Mesenchymal stem cell of Wharton's jelly (primary cell): ENCODE results near the genes E2F1 and PIGU.

DNA sequence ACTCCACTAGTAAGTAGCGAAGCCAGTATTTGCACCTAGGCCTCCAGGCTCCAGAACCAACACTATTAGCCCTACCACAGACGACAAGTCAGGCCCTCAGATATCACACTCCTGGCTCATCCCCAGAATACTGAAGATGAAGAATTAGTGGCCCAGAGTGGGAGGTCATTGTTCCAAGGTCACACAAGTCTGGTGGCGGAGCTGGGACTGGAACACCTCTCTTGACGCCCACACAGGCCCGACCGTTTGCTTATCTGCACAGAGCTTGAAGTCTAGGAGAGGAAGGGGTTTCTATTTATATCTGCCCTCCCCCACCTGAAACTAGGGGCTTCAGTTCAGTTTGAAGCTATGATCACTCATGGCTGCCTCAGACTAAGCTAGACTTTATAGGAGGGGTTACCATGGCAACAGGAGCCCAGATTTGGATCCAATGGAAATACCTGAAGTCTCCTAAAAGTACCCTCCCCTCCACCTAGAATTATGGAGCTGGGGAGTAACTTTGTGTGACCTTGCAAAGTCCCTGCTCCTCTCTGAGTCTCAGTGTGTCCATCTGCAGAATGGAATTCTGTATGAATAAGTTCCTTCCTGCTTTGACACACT, 2.2 kb downstream of the SNTA1 start:
- CAGE, long polyA plus RNA, result no peak

- CAGE, long polyA plus RNA, result no peak
Measured at GRCh38 chr20:33465372-33466232, 22.0 kb upstream of the SNTA1 start.

DNA sequence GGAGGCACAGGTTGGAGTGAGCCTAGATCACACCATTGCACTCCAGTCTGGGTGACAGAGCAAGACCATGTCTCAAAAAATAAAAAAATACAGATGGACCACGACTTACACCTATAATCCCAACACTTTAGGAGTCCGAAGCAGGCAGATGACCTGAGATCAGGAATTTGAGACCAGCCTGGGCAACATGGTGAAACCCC, 21.8 kb upstream of the CBFA2T2 start:
- CAGE, long polyA plus RNA, result no peak

GRCh38 chr20:33639841-33640669, 22.1 kb upstream of the C20orf144 start:
- CAGE, long polyA plus RNA, result no peak

DNA sequence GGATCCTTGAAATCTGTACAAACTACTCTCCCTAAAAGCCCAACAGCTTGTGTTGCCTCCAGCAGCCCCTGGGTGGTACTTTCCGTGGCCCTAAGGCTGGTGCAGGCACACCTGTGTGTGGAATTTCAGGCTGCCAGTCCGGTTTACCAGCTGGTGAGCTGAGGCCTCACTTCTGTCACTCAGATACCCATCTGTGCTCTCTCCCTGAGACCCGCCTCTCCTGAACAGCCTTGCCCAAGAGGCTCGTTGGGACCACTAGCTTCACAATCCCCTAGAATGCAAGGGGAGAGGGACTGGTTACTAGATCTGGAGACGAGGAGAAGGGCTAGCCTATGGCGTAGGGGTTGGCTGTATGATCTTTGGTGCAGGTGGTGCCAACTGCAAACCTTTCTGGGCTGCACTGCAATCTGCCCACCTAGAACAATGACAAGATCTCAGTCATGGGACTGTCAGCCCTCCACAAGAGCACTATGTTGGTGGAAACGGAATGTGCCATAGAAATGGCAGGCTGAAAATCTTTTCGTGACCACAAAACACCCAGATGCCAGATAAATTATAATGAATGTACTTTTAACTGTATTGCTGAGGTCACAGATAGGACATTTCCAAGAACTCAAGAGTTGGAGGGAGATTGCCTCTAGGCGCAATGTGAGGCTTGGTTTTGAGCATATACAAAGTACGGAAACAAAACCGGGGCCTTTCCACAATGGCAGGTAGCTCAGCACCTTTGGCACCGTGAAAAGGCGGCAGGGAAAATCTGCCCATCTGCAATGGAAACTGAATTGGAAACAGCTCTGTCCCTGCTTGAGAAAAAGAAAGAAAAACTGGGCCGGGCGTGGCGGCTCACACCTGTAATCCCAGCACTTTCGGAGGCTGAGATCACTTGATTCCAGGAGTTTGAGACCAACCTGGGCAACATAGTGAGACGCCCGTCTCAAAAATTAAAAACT, 10.8 kb upstream of the C20orf144 start:
- CAGE, long polyA plus RNA, result no peak

DNA sequence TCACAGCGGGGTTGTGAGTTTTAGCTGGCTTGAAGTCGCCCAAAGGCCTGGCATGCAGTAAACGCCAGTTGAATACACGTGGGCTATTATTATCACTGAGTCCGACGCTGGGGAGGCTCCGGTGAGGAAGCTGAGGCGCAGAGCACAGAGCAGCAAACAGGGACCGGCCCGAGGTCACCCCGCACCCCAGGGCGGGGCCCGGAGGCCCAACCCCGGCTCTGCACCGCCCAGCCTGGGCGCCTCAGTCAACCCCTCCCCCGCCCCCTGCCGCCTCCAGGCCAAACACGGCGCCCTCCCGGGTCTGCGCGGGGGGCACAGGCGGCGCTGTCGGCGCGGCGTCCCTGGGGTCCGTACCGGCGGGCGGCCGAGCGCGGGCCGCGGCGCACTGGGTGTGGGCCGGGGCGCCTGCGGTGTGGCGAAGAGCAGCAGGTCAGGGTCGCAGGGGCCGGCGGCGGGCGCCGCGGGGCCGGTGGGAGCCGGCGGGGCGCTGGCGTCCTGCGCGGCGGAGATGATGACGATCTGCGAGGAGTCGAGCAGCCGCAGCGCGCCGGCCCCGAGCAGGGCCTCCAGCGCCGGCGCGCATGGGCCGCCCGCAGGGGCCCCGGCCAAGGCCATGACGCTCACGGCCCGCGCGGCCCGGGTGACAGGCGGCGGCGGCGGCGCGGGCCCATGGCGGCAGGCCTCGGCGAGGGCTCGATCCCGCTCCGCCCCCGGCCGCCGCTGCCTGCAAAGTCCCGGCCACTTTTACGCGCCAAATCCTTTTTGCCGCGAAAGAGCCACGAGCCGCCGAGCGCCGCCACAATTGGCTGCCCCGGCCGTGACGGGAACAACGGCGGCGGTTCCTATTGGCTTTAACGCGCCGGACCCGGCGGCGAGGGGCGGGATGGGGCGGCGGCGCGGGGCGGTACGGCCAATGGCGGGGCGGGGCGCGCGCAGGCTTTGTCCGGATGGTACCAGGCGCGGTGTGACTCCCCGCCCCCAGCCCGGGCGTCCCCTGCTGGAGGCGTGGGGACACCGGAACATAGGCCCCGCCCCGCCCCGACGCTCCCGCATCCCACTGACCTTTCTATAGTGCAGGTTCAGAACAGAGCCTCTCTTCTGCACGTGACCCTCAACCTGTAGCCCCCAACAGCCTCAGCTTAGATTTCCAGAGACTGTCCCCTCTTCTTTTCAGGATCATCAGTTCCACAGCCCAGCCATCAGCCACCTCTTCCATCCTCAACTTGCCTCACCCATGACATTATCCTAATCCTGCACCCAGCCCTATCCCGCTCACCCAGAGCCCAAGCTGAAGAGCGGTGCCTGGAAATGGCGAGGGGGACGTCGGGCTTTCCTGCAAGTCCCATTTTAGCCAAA, at the start of gene E2F1:
Gene E2F1 (minus strand): TSS at position 736 of the 1,356 bp plus-strand sequence.
- CAGE, long polyA plus RNA, result no peak

DNA sequence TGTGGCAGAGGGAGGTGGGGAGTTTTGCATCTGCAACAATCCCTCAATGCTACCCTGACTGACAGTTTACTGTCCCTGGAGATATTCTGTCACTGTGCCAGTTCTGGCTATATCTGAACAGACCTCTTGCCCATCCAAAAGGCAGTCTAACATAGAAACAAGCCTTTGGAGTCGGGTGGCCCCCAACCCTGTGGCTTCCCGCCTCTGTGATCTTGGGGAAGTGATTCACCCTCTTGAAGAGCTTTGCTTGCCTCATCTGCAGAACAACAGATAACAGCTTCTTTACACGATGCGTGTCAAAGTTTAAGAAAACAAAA, 3.8 kb upstream of the E2F1 start:
- CAGE, long polyA plus RNA, result no peak

DNA sequence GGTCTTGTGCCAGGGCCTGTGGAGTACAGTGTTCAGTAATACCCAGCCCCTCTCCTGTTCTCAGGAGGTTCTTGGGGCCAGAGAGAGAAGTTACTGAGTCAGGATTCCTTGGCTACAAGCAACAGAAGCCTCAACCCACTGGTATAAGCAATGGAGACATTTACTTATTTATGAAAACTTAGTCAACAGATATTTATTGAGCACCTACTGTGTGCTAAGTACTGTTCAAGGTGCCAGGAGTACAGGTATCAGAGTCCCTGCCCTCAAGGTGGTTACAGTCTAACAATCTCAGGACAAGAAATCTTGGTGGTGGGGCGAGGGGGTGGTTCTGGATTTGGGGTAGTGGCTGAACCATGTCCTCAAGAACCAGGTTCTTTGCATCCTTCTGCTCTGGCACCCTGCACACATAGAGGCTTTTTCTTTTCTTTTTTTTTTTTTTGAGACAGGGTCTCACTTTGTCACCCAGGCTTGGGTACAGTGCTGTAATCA, 44.7 kb downstream of the CHMP4B start:
- CAGE, long polyA plus RNA, result no peak

DNA sequence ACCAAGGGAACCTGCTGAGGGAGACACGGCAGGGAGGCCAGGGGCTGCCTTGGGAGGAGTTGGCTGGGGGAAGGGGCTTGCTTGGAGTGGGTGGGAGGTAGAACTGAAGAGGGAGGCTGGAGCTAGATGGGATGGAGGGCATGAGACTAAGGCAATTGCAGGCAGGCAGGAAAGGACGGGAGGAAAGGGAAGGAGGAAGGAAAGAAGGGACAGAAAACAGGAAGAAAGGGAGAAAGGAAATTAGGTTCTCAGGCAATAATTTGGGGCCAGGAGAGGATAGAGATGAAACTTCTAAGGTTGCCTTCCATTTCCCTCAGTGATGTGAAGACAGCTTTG, 46.8 kb downstream of the CHMP4B start:
- CAGE, long polyA plus RNA, result no peak

GRCh38 chr20:34075809-34076604, 36.0 kb downstream of the EIF2S2 start:
- CAGE, long polyA plus RNA, result no peak

DNA sequence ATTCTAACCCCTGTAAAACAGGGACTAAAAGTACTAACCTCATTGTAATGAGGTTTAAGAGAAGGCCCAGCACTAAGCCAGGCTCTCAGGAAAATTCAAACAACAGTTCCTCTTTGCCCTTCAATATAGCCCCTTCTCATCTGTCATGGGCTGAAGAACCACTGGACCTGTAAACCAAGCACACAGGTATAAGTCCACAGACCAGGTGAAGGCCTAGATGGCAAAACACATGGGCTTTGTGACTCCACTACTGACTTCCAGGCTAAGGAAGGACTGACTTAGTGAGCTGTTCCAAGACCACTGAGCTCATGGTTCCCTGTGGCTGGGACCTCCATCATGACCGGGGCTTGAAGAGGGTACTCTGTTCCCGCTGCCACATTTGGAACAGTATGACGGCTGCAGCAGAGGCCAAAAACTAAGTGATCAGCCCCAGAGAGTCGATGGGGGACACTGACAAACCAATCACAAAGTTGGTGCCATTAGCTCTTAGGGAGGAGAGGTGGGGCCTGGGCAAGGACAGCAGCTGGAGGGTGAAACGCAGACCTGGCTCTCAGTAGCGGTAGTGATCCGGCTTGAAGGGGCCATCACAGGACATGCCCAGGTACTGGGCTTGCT, 22.6 kb downstream of the AHCY start:
- CAGE, long polyA plus RNA, result no peak

DNA sequence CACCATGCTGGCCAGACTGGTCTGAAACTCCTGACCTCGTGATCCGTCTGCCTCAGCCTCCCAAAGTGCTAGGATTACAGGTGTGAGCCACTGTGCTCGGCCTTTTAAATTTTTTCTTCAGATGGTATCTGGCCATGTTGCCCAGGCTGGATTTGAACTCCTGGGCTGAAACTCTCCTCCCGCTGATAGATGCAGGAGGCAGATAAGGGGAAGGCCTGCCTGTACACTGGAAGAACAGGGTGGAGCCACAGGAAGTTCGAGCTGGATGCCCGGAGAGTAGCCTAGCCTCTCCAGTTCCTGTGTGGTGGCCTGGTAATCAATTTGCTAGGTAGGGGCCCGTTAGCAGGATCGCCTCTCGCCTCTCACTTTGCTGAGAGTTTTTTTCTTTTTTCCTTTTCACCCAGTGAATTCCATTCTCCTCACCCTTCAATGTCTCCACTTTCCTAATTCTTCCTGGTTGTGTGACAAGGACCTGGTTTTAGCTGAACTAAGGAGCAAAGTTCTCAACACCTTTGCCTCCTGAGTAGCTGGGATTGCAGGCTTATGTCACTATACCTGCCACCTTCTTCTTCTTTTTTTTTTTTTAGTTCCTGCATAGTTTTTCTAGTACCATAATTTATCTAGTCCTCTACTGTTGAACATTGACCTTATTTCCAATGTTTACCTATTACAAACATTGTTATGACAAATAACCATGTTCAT, 19.4 kb upstream of the ITCH start:
- CAGE, long polyA plus RNA, result no peak

- CAGE, long polyA plus RNA, result no peak
Measured at GRCh38 chr20:34402874-34403282, 39.8 kb downstream of the ITCH start.

DNA sequence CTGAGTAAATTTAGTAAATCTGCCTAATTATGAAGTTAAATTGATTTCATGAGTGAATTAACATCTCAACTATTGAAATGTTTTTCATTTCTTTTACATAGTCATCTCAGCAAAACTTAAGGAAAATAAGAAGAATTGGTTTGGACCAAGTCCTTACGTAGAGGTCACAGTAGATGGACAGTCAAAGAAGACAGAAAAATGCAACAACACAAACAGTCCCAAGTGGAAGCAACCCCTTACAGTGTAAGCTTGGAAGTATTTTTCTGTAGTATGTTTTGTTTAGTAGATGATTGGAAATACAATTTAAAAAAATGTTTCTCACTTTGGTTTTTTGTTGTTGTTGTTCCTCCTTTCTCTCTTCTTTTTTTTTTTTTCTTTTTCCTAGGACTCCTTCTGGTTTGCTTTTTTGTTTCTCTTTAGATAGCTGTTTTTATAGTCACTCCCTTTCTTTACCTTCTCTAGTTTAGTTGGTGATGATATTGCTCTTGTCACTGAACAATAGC, 45.5 kb downstream of the ITCH start:
- CAGE, long polyA plus RNA, result no peak

DNA sequence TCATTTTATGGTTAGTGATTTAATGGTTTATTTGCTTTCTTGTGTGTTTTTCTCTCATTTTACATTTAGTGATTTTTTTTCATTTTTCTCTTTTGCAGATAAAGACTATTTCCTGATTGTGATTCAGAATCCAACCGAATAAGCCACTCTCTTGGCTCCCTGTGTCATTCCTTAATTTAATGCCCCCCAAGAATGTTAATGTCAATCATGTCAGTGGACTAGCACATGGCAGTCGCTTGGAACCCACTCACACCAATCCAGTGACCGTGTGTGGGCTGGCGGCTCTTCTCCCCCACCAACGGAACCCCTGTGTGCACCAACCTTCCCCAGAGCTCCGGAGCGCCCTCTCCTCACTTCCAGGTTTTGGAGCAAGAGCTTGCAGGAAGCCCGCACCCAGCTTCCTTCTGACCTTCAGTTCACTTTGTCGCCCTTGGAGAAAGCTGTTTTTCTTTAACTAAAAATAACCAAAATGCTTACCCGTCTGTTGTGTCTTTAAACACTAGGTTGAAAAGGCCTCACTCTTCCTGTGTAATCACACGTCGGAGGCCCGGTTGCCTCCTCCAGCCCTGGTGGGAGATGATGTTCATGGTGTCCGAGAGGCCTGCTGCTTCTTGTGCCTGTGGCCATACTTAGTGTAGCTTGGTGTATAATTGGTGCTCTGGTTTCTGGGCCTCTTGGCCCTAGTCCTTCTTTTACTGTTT, 17.9 kb upstream of the MAP1LC3A start:
- CAGE, long polyA plus RNA, result no peak

GRCh38 chr20:34558008-34558087, 670 bp upstream of the MAP1LC3A start:
- CAGE, long polyA plus RNA, result no peak

DNA sequence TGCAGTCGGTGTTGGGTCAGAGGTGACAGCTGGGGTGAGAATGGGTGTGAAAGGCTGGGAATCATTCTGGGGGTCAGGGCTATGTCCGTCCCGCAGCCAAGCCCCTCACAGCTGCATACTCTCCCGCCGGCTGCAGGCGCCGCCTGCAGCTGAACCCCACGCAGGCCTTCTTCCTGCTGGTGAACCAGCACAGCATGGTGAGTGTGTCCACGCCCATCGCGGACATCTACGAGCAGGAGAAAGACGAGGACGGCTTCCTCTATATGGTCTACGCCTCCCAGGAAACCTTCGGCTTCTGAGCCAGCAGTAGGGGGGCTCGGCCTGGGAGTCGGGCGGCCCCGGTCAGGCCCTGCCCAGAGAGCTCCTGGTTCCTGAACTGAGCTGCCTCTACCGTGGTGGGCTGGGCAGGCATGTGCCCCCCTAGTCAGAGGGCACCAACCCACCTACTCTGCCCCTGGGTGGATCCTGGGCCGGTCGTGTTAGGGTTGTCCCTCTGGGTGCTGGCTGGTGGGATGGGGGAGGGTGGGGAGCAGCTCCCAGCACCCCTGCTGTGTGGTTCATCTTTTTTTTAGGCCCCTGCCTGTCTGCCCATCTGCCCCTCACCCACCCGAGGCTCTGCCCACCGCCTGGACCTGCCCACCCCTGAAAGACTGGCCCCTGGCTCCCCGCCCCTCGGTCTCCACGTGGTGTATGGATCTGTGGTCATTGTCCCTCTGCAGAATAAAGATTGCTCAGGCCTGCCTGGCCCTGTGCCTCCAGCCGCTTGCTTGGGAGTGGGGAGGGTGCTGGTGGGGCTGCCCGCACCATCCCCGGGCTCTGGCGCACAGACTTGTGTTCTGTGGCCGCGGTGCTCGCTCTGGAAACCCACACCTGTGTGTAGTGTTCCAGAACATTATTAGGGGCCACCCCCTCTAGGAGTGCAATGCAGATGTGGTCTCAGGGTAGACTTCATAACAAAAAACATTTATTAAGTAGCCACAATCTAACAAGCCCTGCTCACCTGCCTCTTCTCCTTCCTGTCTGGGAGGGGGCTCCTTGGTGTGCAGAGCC, 1.4 kb downstream of the MAP1LC3A start:
- CAGE, long polyA plus RNA, result no peak

DNA sequence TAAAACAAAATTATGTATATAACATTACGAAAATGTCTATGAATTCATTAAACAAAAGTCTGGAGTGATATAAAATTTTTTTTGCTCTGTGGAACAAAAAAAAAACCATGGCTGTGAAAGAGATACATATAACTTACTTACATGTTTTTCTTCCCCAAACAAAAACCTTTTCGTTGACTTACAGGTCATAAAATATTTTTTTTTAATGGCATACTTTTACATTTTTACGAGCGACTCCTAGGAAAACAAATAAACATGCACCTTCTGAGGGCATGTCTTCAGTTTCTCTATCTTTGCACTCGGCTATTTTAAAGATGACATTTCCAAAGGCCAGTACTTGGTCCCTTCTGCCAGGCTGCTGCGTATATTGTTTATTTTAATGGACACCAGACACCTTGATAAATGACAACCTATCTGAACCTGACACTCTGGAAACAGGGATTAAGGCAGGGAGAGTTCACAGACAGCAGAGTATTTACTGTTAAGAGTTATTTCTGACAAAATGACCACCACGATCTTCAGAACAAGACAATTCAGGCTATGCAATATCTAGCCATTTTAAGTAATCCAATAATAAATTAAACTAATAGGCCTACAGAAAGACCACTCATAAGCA, 49.4 kb downstream of the PIGU start:
- CAGE, long polyA plus RNA, result no peak

GRCh38 chr20:34676412-34677478, at the start of gene PIGU:
PIGU (minus strand) TSS chr20:34677092.
- CAGE, long polyA plus RNA, result no peak

- CAGE, long polyA plus RNA, result no peak
Measured at GRCh38 chr20:34711542-34712081, 7.5 kb downstream of the TP53INP2 start.